ENCODE results near the genes COLEC12 and CLUL1.

- PRO-cap, 2 experiments, result no peak in any of the 2 experiments
These were observed 51.6 kb downstream of the USP14 start for GRCh38 chr18:209764-210621.

GRCh38 chr18:500305-501062 lies at the start of gene COLEC12:
COLEC12 (minus strand) TSS chr18:500701.
- PRO-cap, 2 experiments, result peak in 2 of 2 experiments; most common plus-strand start chr18:500911 (in 1); most common minus-strand start chr18:500701 (in 2)

- PRO-cap, 2 experiments, result no peak in any of the 2 experiments
These were observed 954 bp upstream of the COLEC12 start for GRCh38 chr18:501497-501813.

DNA sequence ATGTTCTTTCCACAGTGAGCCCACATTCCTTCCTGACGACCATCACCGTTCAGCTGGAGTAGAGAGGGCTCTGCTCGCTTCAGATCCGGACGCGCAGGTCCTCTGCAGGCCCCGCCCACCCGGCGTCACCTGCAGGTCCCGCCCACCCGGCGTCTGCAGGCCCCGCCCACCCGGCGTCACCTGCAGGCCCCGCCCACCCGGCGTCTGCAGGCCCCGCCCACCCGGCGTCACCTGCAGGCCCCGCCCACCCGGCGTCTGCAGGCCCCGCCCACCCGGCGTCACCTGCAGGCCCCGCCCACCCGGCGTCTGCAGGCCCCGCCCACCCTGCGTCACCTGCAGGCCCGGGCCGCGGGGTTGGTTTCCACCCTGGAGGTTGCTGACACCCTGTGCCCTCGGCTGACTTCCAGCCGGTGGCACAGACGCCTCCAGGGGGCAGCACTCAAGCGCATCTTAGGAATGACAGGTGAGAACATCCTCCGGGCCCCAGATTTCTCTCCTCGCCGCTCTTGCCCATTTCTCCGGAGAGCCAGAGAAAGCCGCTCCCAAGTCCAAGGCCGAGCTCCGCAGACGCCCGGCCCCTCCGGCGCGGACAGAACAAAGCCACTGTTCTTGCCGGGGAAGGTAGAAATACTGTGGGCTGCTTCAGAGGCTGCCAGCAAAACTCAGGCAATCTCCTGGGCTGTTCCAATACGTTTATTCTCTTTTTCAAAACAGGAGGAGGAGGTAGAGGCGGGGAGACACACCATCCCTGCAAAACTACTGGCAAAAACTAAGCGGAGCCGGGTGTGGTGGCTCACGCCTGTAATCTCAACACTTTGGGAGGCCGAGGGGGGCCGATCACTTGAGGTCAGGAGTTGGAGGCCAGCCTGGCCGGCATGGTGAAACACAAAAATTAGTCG lies at the start of gene CLUL1:
Gene CLUL1, plus strand, starts transcription at position 322 of the 899 bp plus-strand sequence.
- PRO-cap, 2 experiments, result no peak in any of the 2 experiments

GRCh38 chr18:666044-666326 lies 8.5 kb downstream of the TYMS start:
- PRO-cap, 2 experiments, result no peak in any of the 2 experiments

DNA sequence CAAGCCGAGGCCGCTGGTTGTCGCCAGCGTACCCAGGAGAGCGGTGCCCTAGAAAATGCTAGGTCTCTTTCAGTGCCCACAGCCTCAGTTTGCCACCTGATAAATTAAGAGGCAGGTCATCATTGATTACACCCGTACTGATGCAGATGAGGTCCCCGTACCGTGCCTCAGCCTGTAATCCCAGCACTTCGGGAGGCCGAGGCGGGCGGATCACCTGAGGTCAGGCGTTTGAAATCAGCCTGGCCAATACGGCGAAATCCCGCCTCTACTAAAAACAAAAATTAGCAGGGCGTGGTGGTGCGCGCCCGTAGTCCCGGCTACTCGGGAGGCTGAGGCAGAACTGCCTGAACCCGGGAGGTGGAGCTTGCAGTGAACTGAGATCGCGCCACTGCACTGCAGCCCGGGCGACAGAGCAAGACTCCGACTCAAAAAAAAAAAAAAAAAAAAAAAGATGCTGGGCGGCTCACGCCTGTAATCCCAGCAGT lies 656 bp upstream of the ENOSF1 start:
- PRO-cap, 2 experiments, result no peak in any of the 2 experiments

DNA sequence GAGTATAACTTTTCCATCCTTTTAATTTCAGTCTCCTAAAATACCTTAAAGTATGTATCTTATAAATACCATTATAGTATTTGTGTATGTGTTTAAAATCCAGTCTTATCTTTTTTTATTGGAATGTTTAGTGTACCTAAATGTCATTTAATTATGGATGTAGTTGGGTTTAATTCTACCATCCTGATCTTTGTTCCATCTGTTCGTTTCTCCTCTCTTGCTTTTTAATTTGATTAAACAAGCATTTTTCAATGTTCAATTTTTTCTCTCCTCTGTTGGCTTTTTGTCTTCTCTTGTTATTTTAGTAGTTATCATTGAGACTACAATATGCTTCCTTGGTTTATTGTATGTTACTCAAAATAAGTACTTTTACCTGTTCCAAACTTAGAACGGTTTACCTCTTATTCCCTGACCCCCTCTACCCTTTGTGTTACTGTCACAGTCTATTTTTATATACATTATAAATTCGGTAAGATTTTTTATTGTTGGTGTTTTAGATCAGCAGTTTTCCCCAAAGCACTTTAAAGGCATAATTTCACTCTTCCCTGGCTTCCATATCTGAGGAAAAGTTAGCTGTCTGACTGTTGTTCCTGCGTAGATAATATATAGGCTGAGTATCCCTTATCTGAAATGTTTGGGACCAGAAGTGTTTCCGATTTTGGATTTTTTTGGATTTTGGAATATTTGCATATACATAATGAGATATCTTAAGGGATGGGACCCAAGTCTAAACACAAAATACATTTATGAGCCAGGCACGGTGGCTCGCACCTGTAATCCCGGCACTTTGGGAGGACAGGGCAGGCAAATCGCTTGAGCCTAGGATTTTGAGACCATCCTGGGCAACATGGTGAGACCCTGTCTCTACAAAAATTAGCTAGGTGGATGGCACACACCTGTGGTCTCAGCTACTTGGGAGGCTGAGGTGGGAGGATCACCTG lies 15.1 kb upstream of the ENOSF1 start:
- PRO-cap, 2 experiments, result no peak in any of the 2 experiments

DNA sequence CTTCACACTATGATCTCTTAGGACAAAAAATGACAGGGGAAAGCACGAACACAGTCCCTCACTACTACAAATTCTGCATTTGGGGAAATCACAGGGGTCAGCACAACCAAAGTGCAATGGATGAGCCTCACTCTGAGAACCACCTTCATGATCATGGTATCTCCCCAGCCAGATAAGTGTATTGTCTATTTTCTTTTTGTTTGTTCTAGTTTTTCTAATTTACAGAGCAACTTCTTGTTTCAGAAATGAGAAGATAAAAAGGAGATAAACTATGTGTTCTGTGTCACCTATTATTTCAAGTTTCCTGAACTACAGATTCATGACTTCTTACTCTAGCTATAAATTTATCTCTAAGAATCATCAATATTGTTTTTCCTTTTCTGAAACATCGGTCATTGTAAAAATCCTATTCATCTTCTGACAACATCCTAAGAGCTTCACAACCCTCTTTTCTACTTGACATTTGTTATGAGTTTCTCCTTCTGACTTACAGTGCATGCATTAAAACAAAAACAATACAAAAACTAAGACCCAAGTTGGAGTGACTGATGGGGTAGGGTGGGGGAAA lies 14.0 kb downstream of the YES1 start:
- PRO-cap, 2 experiments, result no peak in any of the 2 experiments

DNA sequence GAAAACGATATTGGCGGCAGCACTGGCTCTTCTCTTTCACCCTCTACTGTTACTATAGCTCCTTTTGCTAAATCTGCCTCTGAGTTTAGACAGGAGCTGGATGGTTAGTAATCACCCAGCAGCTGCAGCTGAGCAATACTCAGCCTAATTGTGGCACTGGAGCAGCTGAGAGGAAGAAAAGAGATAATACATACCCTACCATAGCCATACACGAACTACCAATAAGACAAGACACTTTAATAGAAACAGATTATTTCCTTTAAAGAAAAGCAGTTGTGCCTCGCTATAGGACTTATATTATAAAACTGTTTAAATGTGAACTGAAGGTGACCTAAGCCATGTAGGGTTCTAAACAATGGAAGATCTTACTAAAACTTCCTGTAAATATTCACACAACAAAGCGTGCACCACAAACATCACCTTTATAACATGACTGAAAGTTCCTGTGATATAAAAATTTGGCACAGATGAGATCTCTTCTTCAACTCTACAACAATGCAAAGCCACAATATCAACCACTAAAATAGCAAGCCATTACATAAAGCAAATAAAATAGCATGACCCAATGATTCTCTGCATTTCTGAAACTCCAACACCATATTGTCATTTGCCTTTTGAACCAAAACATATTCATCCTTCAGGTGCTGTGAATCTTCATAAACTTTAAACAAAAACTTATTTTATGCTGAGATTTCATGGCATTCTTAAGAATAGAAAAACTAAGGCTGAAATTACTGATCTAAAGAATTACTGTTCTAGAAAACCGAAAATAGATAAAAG lies 3.6 kb downstream of the YES1 start:
- PRO-cap, 2 experiments, result no peak in any of the 2 experiments

GRCh38 chr18:812823-813434 lies 887 bp upstream of the YES1 start:
- PRO-cap, 2 experiments, result peak in 2 of 2 experiments; most common plus-strand start chr18:813018 (in 1); most common minus-strand start chr18:812851 (in 2)

GRCh38 chr18:976193-977318 lies 71.9 kb downstream of the ADCYAP1 start:
- PRO-cap, 2 experiments, result no peak in any of the 2 experiments

DNA sequence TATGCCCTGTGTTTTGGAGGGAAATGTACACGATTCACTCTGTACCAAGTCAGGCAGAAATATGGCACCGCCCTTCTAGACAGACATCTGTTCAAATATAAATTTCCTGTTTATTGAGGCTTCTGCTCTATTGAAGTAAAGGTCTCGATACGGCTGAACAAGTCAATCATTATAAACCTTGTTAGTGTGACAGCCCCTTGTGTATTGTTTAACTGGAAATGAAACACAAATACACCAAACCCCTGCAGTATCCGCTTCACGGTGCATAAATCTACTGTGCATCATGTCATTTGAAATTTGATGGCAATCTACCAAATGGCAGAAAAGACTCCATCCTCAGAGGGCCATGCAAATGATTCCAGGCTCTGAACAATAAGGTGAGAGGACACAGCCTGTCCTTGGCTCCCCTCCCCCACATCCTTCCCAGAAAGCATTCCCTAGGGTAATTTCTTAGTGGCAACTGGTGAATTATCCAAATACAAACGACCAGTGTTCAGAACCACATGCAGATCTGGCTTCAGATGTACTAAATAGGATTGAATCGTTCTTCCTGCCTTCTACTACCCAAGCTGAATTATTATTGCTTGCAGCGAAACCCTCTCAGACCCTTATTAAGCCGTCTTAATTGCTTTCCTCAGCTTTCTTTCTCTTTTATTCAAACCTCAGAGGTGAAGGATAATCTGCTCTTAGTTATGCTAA lies 80.6 kb downstream of the ADCYAP1 start:
- PRO-cap, 2 experiments, result peak in 1 of 2 experiments; most common plus-strand start position 475 of the sequence (in 1)

GRCh38 chr18:2302639-2303770 lies 268.3 kb downstream of the METTL4 start:
- PRO-cap, 2 experiments, result no peak in any of the 2 experiments

- PRO-cap, 2 experiments, result no peak in any of the 2 experiments
These were observed 17.5 kb downstream of the NDC80 start for GRCh38 chr18:2588746-2589344.

- PRO-cap, 2 experiments, result no peak in any of the 2 experiments
These were observed 52.1 kb downstream of the SMCHD1 start for GRCh38 chr18:2707459-2708106.

DNA sequence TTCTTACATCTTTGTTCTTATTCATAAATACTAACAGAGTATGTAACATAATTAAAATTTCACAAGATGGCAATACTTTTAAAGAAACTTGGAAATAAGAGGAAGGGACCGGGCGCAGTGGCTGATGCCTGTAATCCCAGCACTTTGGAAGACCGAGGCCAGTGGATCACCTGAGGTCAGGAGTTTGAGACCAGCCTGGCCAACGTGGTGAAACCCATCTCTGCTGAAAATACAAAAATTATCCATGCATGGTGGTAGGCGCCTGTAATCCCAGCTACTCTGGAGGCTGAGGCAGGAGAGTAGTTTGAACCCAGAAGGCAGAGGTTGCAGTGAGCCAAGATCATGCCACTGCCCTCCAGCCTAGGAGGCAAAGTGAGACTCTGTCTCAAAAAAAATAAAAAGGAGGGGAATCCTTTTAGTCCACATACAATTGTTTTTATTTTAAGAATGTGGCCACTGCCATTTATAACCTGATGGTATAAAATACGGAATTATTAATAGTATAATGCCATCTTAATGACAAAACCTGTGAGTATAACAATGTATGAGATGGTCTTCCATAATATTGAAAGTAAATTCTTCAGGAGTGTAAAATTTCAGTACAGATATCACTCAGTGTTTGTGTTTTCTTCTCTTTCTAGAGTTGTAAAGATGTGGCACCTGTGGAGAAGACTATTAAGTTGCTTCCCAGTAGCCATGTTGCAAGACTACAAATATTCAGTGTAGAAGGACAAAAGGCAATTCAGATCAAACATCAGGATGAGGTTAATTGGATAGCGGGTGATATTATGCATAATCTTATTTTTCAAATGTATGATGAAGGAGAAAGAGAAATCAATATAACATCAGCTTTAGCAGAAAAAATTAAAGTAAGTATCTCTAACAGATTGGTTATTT lies 76.3 kb downstream of the SMCHD1 start:
- PRO-cap, 2 experiments, result no peak in any of the 2 experiments

DNA sequence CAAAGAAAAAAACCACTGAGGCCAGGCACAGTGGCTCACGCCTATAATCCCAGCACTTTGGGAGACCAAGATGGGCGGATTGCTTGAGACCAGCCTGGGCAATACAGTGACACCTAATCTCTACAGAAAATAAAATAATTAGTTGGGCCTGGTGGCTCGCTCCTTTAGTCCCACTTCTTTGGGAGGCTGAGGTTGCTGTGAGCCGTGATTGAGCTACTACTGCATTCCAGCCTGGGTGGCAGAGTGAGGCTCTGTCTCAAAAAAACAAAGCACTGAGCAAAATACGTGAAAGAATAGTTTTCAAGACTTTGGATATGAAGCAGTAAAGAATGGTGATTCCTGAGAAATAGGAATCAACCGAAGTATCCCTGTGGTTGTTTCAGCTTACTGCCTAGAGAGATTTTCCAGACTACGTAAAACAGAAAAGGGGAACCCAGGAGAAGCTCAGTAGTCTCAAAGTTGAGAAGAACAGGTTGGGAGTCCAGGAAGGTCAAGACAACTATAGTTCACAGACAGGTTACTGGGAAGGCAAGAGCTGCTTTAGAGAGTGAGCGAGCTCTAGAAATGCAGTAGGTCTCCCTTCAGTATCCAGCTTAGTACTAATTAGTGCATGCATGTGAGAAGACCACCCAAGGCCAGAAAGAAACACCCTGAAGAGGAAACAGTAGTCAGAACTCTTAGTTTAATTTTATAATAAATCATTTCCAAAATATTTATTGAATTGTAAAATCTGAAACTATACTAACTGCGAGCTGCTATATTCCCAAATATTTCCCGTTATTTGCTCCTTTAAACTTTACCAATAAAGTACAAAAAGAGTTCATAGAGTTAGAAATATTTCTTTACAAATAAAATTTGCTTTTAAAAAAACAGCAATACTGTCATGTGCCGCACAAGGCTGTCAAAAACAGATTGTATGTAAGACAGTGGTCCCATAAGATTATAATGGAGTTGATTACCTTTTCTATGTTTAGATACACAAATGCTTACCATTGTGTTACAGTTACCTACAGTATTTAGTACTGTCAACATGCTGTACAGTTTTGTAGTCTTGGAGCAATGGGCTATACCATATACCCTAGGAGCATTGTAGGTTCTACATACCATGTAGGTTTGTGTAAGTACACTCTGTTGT lies 55.1 kb upstream of the EMILIN2 start:
- PRO-cap, 2 experiments, result no peak in any of the 2 experiments

DNA sequence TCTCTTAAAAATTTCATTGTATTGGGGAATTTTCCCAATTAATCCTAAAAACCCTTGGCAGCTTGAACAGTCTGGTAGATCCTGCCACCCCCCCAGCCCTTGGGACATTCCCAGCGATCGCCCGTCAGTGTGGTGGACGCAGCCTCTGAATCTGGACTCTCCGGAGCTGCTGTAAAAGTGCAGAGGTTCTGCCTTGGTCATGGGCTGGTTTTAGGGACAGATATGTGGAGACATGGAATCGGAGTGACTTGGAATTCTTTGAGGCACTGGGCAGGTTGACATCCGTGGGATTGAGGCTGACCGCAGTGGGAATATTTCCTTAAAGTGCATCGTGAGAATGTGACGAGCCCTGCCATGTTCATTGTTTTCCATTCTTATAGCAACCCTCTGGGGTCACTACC lies 6.4 kb downstream of the EMILIN2 start:
- PRO-cap, 2 experiments, result no peak in any of the 2 experiments

GRCh38 chr18:2894131-2894706 lies 47.4 kb downstream of the EMILIN2 start:
- PRO-cap, 2 experiments, result peak in 1 of 2 experiments; most common plus-strand start chr18:2894558 (in 1); most common minus-strand start chr18:2894363 (in 1)

- PRO-cap, 2 experiments, result no peak in any of the 2 experiments
These were observed 62.0 kb downstream of the LPIN2 start for GRCh38 chr18:2950792-2951473.

Data from heart right ventricle (tissue), 2 donors.